Hair follicle dermal papilla cell (primary cell): ENCODE measurements around a stretch of chr13.

DNA sequence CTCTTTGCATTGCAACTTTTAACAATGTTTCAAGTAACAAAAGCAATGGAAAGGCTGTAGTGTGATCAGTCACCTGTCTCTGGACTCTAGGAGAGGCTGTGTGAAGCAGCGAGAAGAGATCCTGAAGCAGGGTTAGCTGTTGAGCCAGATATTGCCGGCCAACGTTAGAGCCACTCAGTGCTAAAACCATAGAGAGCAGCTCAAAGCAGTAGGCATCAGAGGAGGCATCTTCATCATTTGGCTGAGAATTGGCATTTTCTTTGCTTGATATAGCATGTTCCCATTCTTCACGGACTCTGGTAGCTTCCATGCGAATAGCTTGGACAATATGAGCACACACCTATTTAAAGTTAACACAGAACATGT, 41.5 kb upstream of the FBXL3 start:
- CAGE, long polyA plus RNA: no peak

- CAGE, long polyA plus RNA: no peak
These were observed 86.1 kb upstream of the FBXL3 start for GRCh38 chr13:77112781-77113693.

- CAGE, long polyA plus RNA: no peak
These were observed 116.3 kb upstream of the FBXL3 start for GRCh38 chr13:77143193-77143823.

DNA sequence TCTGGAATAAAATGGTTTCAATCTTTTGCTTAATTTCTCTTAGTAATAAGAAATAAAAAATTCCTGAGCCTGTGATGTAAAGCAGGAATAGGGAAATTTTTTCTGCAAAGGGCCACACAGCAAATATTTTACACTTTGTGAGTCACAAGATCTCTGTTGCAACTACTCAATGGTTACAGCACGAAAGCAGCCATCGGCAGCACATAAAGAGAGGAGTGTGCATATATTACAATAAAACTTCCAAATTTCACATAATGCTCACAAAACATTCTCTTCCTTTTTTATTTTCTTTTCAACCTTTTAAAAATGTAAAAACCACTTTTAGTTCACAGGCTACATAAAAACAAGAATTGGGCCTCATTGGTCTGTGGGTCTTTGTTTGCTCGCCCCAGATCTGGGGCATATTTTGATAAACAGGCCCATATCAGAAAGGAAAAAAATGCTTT, 26.7 kb downstream of the MYCBP2 start:
- CAGE, long polyA plus RNA: no peak

GRCh38 chr13:77316271-77317002, 10.5 kb downstream of the MYCBP2 start:
- CAGE, long polyA plus RNA: no peak

DNA sequence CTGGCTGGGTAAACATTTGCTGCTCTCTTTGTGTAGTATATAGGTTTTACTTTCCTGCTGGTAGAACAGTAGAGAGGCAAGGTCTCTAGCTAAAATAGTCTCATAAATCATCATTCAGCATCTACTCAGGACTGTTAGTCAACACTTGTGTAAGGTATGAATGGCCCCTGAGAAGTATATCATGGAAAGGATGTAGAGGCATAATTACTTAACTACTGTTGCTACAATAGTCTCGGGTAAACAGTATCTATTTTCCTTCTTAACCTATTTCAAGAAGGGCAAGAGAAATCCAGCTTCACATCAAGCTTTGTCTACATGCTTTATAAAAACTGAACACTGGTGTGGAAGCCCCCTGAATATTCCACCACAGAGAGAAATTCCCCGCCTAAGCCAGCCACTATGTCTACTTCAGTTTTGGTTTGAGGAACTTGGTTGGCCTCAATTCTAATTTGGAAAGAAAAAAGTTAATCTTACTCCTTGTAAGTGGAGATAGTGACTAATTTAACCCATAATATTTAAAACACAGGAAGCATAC, 18.4 kb upstream of the MYCBP2 start:
- CAGE, long polyA plus RNA: no peak

GRCh38 chr13:77896479-77897018, 22.1 kb downstream of the EDNRB start:
- CAGE, long polyA plus RNA: no peak

DNA sequence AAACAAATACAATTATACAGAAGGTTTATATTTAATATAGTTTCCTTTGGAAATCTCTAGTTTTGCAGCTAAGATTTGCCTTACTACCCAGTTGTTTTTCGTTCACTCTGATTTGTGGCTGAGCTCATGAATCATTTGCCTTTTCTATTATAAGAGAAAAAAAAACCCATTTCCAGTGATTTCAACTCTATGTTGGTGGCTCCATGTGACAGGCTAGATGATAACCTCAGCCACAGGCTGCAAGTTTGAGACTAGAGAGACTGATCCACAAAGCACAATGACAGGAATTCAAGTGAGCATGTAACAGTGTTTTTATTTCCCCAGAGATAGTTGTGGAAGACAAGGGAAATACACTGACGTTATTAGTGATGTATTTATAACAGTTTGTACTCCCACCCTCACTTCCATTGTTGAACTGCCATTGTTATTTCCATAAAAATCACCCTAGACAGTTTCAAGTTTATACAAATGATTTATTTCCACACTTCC, 27.8 kb upstream of the EDNRB start:
- CAGE, long polyA plus RNA: no peak

DNA sequence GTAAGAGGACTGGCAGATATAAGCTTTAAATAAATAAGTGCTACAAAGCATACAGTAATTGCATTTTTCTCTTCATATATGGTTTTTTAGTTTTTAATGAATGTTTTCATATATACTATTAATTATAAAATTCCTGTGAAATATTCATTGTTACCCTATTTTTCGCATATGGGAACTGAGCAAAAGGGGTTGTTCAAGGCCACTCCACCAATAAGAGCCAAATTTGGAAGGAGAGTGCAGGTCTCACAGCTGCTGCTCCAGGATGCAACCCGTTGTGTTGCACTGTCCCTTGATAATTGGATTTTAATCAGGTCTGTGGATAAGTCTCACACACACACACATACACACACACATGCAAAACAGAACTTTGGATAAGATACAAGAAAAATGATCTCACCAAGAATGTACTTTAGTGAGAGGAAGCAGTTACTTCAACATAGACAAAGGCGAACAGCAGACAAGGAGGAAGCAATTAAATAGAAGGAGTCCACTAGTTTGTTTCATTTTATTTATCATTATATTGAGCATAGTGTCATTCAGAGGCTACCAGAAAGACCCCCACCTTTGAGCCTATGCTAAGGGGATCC, 127.2 kb upstream of the EDNRB start:
- CAGE, long polyA plus RNA: no peak

- CAGE, long polyA plus RNA: no peak
These were observed 3.2 kb downstream of the OBI1 start for GRCh38 chr13:78655637-78656236.

- CAGE, long polyA plus RNA: no peak
These were observed 44.8 kb downstream of the RBM26 start for GRCh38 chr13:79361176-79361832.

- CAGE, long polyA plus RNA: no peak
These were observed 3.3 kb downstream of the RBM26 start for GRCh38 chr13:79402400-79403463.

- CAGE, long polyA plus RNA: no peak
These were observed 44.9 kb downstream of the NDFIP2 start for GRCh38 chr13:79525619-79526498.

DNA sequence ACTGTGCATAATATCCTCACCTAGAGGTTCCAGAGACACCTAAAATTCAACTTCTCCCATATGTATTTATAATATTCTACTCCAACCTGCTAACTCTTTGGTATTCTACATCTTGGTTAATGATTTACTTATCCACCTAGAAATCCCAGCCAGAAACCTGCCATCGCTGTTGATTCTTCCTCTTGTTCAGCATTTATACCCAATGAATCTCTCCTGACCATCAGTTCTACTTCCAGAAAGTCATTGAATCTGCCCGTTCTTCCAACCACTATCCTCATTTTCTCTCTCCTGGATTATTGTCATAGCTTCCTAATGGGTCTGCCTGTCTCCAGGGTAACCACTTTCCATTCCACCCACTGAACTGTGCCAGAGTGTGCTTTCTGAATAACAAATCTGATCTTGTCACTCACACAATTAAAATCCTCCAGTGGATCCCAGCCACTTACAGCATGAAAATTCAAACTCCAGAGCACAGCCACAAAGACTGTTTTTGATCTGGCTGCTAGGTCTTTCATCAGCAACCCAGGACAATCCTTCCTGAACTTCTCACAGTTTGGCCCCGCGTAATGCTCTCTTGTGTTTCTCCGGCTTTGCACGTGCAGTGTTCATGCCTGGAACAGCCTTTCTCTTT, 330.6 kb downstream of the SPRY2 start:
- CAGE, long polyA plus RNA: no peak

- CAGE, long polyA plus RNA: no peak
These were observed 207.3 kb downstream of the SPRY2 start for GRCh38 chr13:80133663-80133997.

DNA sequence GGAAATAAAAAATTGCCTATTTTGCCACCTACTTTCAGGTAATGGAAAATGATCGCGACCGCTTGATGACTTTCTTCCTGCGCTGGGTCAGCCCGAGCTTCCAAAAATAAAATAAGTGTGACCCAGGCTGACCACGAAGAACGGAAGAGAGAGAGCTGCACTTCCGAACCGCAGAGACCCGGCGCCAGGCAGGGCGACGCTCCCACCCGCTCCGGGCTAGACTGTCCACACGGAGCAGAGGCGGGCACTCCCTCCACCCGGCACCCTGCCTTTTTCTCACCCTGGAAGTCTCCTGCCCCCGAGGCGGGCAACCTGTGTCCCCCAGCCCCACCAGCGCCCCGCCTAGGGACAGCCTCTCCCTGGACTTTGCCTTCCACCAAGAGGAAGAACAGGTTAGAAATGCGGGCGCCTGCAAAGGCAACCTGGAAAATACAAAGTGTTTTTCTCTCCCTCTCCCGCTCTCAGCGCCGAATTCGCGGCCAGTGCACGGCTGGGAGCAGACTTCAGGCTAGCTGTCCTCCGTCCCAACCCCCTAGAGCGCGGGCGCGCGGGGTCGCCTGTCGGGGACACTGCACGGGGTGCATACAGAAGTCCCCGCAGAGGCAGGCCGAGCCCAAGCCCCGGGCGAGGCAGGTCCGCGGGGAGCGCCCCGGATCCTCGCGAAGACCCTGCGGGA, 962 bp downstream of the SPRY2 start:
- CAGE, long polyA plus RNA: no peak

DNA sequence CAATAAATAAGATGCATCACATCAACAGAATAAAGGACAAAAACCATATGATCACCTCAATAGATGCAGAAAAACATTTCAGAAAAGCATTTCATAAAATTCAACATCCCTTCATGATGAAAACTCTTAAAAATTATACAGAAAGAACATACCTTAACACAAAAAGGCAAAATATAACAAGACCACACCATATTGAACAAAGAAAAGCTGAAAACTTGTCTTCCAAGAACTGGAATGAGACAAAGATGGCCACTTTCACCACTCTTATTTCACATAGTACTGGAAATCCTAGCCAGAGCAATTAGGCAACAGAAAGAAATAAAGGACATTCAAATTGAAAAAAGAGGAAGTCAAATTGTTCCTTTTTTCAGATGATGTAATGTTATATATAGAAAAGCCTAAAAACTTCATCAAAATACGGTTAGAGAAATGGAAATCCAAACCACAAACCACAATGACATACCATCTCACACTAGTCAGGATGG, 113.1 kb upstream of the SPRY2 start:
- CAGE, long polyA plus RNA: no peak

GRCh38 chr13:80547891-80548398, 207.0 kb upstream of the SPRY2 start:
- CAGE, long polyA plus RNA: no peak

- CAGE, long polyA plus RNA: no peak
These were observed 559.7 kb upstream of the SPRY2 start for GRCh38 chr13:80900650-80900936.

DNA sequence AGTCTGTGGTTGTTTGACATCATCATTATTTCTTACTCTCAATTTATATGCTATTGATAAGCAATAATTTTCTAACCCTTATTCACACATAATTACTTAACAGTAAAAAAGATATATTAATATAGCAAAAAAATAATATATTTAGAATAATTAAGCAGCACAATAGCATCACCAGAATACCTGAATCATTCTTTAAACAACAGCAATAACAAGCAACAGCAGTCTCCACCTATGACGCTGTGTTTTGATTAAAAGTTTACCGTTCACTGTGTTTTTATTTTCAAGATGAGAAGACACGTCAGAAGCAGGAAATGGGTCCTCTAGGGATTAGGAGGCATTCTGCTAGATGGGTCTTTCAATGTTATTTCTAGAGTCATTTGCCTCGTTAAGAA, 628.4 kb upstream of the SPRY2 start:
- CAGE, long polyA plus RNA: no peak